ENCODE measurements around a stretch of chr10.

- PRO-cap, 2 experiments, result no peak in any of the 2 experiments
Observed at GRCh38 chr10:50326828-50327853, 75.8 kb upstream of the ASAH2 start.

- PRO-cap, 2 experiments, result no peak in any of the 2 experiments
Observed at GRCh38 chr10:50332779-50333039, 81.4 kb upstream of the ASAH2 start.

- PRO-cap, 2 experiments, result no peak in any of the 2 experiments
Observed at GRCh38 chr10:50374245-50375456, 123.3 kb upstream of the ASAH2 start.

- PRO-cap, 2 experiments, result no peak in any of the 2 experiments
Observed at GRCh38 chr10:50420229-50420617, 168.9 kb upstream of the ASAH2 start.

DNA sequence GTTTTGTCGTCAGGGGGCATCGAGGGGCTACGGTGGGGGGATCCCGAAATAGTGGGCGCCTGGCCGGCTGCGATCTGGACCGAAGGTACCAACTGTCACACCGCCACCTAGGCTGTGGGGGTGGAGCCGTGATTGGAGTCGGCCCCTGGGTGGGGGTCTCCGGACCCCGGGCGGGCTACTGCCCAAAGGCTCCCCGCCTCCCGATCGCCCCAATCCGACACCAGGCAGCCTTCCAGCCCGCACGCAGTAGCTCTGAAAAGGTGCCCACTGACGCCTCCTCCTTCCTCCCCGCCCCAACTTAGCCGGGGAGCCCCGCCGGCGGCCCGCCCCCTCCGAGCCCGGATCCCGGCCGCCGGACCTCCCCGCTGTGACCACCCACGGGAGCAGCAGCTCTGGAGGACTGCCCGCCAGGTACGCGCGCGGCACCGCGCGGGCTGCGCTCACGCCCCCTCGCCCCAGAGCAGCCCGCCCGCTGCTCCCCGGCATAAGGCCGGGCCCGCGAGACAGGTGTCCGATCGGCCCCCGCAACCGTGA, 548 bp downstream of the SGMS1 start:
- PRO-cap, 2 experiments, result peak in 1 of 2 experiments; most common minus-strand start position 254 of the sequence (in 1)

- PRO-cap, 2 experiments, result no peak in any of the 2 experiments
Observed at GRCh38 chr10:50809441-50810101, 69.8 kb downstream of the ASAH2B start.

DNA sequence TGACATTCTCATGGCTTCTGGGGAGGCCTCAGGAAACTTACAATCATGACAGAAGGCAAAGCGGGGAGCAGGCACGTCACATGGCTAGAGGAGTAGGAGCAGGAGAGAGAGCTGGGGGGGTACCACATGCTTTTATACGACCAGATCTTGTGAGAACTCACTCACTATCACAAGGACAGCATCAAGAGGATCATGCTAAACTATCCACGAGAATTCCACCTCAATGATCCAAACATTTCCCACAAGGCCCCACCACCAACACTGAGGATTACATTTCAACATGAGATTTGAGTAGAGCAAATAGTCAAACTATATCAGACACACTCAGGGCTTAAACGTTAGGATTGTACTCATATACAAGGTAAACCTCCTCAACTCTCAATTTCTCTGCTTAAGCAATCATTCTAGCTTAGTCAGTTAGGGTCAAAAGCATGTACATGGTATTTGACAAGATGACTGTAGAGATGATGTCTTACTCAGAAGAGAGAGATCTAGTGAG, 269.9 kb downstream of the PRKG1 start:
- PRO-cap, 2 experiments, result no peak in any of the 2 experiments

DNA sequence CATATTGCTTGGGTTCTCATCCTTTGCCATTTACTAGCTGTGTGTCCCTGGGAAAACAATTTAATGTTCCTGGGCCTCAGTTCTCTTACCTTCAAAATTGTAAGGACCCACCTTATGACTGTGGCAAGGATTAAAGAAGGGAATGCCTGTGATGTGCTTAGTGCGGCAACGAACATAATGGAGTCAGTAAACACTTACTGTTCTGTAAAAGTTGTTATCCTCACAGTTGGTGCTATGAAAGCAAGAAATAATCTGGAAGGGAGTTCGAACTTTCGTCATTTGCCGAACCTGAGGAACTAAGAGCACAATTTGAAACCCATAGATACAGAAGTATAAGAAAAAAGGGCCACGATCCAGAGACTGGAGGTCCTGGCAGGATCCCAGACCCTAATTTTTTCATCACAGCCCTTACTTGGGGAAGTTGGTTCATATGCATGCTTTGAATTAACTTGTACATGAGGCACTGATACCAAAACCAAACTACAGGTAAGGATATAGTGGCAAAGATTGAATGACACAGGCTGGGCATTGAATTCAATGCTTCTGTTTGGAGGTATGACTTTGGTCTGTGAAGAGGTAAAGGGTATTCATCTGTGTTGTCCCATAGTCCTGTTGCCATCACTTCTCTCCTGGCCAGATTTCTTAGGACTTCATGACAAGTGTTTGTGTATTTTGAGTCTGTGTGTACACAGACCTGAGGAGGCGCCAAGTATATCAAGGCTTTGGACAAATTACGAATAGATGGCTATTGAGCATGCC, 221.8 kb downstream of the CSTF2T start:
- PRO-cap, 2 experiments, result no peak in any of the 2 experiments

DNA sequence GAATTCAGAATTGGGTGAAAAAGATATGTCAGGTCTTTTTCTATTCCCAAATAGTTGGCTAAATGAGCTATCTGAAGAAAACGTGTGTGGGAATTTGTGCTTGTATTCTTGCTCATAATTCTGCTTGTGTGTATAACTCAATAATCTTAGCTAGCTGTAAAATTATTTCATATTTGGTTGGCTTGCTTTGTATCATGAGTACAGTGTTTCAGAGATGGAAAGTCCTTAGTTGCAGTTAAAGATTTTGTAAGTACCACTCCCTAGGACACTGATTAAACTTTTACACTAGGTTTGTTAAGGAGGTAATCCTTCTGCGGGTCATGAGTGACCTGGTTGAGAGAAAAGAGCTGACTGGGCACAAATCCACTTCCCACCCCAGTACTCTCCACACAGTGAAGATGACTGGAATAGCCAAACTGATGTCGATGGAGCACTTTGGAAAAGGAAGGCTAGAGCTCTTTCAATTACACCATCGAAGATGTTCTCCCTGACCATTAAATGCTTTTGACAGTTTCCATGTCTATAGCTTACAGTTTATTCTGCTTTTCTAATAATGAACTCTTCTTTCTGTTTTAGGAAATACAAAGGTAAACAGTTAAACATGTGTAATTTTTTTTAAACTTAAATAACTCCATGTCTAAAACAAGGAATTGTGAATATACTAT, 191.9 kb downstream of the CSTF2T start:
- PRO-cap, 2 experiments, result no peak in any of the 2 experiments

DNA sequence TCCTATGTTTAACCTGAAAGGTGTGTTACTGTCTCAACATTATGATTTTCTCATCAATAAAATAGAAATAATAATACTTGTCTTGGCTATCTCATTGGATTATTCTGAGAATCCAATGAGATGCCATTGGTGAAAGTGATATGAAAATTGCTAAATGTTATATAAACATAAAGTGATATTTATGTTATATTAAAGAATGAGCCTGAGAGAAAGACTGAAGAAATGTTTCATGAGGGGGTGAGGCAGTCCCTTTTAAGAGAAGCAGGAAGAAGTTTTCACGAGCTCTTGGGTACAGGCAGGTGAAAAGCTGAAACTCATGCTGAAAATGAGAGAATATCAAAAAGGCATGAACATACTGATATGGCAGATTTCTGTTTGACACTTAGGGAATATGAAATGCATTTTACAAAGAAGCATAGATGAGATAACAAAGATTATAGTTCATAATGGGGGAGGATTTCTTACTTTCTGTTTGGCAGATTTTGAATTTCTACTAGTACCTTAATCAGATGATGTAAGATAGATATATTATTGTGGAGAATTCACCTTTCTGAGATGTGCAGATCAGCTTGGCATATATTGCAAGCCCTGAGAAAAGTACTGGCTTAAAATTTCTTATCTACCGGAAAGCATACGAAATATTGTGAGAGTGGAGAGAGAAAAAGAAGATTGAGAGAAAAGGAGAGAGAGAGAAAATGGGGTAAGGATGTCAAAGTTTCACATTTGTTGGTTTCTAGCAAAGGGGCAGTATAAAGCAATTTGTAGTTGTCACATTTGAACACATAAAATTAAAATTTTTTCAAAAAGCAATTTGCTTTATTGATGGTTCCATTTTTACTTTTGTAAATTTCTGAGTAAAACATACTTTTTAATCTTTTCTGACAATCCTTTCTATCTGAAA, 127.8 kb downstream of the CSTF2T start:
- PRO-cap, 2 experiments, result no peak in any of the 2 experiments

GRCh38 chr10:51600518-51601096, 98.8 kb downstream of the CSTF2T start:
- PRO-cap, 2 experiments, result no peak in any of the 2 experiments

DNA sequence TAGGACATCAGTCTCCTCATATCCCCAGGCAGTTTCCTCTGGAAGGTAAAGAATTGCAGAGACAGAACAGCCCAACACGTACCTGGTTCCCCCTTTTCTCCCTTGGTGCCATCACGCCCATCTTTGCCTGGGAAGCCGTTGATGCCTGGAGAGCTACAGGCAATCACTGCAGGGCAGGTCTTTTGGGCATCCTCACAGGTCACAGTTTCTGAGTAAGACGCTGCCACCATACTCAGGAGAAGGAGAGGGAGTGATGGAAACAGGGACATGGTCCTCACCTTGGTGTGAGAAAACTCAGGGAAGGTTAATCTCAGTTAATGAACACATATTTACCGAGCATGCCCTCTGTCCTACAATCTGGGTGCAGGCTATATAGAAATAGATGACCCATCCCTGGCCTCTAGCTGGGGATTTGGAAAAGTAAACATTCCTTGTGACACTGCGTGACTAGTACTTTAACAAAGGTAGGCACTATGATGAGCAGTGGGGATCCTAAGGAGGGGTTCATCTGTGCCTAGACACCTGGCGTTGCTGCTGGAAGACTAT, 1.1 kb downstream of the MBL2 start:
- PRO-cap, 2 experiments, result no peak in any of the 2 experiments

- PRO-cap, 2 experiments, result no peak in any of the 2 experiments
Observed at GRCh38 chr10:52775217-52775628, 2.6 kb upstream of the MBL2 start.

DNA sequence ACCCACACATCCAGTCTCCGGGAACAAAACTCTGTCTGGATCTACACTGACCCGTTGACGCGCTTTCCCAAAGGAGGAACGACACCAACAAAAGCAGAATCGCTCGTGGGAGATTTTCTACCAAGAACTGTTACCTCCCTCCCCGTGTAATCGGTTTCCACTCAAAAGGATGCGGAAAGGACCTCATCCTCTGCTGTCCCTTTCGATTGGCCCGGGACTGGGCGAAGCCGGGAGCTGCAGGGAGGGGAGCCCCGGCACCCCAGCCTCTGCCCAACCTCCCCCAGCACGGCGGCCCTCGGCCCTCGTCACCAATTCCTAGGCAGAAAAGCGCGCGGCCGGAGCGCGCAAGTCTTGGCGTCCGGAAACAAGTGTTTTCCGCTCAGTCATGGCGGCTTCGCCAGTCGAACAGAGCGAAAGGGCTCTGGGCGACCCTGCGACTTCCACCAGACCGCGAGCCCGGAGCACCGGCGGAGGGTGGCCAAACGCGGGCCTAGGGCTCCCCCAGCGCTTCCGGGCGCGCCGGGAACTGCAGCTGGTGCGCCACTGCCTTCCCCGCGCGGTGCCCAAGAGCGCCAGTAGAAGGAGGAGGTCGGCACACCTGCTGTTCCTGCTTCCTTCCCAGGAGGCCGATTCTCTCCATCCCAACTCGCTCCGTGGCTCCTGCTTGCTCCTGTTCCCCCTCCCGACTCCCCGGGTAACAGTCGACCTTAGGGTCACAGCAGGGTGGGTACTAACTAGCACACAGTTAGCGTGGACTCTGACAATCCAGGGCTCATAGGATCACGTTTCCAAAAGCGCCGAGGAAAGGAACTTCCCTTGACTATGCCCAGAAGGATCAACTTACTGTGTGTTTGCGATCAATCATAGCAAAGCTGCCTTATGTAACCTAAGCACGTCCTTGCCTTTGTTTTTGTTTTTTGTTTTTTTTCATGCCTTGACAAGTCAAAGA, 729.9 kb downstream of the ZWINT start:
- PRO-cap, 2 experiments, result no peak in any of the 2 experiments

- PRO-cap, 2 experiments, result no peak in any of the 2 experiments
Observed at GRCh38 chr10:57336477-57336767, 931.3 kb downstream of the IPMK start.

- PRO-cap, 2 experiments, result no peak in any of the 2 experiments
Observed at GRCh38 chr10:57692330-57692700, 575.4 kb downstream of the IPMK start.

DNA sequence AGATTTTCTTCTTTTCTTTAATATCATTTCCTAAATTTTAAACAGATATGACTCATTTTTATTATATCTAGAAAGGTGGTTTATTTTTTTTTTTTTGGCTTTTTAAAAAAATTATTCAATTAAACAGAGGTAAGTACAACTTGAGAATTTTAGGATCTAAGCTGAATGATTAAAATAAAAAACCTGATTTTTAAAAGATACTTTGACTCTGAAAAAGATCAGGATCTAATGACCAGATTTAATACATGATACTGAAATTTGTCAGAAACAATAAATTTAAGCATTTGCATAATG, 215.2 kb downstream of the IPMK start:
- PRO-cap, 2 experiments, result no peak in any of the 2 experiments

DNA sequence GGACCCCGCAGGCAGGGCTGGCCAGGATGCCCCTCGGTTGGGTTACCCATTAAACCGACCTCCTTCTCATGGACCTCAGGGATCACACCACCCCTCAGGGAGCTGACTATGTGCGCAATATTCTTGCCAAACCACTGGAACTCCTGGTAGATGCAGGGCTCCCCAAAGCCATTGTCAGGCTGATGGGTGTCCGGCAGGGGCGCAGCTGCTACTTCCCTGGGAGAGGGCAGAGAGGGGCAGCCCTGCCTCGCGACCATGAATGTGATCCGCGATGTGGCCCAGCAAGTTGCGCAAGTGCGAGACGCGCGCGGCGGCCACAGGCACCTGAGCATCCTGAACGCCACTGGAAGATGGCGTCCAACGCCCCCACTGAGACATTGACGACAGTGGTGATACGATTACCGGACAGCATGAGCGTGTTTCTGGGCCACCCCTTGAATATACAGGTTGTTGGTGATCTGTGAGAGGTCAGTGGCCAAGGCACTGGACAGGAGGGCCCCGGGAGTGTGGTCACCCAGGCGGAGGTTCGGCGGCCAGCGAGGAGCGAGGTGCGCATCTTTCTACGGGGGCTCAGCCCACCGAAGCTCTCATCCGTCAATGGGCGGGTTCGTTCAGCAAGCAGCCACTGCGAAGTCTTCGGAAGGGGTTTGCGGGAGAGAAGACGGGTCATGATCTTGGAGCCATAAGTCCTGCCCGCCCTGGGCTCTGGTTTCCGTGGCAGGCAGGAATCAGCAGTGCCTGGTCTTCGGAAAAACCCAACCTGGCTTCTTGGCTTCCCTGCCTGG, 161.1 kb downstream of the IPMK start:
- PRO-cap, 2 experiments, result no peak in any of the 2 experiments

GRCh38 chr10:58282180-58283054, 13.5 kb downstream of the CISD1 start:
- PRO-cap, 2 experiments, result no peak in any of the 2 experiments

- PRO-cap, 2 experiments, result no peak in any of the 2 experiments
Observed at GRCh38 chr10:58396218-58397417, 11.4 kb downstream of the TFAM start.

All from psoas muscle (tissue), 2 donors.